ENCODE measurements around a stretch of chr2.

DNA sequence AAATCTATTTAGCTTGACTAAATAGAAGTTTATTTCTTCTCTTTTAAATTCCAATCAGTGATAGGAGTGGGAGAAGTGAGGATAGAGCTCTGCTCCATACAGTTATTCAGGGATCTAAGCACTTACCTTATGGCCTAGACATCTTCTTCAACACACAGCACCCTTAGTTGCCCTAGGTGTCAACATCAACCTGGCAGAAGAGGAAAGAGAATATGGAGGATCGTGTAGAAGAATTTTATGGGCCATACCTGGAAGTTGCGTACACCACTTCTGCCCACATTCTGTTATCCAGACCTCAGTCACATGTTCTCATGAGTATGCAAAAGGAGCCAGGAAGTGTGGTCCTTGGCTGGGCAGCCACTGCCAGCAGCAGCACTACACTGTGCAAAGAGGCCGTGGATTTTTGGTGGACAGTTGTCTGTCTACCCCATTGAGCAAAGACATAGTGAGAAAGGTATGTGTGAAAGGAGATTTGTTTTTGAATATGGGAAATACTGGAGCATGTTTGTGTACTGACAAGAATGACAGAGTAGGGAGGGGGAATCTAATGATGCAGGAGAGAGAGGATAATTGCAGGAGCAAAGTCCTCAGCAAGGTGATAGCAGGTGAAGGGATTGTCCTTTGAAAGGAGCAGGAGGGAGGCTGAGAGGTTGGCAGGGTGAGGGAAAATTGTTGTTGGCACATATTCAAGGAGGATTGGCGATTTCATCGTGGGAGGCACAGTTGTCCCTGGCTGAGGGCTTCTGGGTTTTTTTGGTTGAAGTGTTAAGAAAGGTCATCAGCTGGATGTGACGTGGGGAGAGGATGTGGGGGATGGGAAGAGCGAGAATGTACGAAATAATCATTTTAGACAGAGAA, 68.0 kb downstream of the SDC1 start:
- PRO-cap = no peak

DNA sequence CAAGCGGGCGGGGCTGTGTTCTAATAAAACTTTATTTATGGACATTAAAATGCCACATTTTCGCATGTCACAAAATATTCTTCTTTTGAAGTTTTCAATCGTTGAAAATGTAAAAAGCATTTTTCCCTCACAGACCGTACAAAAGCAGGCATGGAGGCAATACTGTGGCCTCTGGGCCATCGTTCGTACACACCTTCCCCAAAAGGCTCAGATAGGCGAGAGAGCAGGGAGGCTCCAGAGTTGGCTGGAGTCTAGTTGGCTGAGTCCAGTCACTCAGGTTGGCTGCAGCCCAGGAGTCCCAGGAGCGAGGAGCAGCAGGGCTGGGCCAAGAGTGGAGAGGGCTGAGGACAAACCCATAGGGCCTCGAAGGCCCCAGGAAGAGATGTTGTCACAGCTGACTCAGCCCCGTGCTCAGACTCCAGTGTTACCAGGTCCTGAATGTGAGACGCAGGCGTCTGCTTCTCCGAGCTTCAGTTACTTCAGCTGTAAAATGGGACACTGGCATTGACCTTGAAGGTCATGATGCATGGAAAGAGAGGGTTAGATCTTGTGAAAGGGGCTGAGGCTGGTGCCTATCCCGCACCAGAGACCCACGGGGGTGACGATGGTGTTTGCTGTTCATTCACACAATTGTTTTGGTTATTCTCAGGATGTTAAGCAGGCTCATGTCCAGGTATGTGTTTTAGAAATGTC, 42.4 kb downstream of the SDC1 start:
- PRO-cap = no peak

DNA sequence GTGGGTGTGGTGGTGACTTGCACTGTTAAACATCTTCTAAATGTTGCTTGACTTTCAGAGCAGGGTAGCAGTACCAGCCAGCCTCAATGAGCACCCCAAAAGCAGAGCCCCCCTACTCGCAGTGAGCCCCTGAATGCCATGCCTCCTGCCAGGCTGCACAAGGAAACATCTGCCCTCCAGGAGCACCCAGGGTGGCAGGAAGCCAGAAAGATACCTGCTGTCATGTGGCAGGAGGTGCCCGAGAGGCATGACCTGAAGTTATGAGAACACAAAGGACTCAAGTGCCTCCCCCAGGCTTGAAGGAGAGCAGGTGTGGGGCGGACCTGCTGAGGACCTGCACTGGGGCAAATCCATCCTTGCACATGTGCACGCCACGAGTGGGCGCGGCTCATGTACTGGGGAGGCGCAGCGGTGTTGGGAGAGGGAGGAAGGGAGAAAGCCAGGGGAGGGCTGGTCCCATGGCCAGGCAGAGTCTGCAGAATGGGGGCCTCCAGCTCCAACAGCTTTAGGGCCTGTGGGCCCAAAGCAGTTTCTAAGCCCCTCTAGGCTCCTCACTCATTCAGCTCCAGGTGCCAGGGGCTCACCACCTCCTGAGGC, 26.9 kb downstream of the SDC1 start:
- PRO-cap = no peak

DNA sequence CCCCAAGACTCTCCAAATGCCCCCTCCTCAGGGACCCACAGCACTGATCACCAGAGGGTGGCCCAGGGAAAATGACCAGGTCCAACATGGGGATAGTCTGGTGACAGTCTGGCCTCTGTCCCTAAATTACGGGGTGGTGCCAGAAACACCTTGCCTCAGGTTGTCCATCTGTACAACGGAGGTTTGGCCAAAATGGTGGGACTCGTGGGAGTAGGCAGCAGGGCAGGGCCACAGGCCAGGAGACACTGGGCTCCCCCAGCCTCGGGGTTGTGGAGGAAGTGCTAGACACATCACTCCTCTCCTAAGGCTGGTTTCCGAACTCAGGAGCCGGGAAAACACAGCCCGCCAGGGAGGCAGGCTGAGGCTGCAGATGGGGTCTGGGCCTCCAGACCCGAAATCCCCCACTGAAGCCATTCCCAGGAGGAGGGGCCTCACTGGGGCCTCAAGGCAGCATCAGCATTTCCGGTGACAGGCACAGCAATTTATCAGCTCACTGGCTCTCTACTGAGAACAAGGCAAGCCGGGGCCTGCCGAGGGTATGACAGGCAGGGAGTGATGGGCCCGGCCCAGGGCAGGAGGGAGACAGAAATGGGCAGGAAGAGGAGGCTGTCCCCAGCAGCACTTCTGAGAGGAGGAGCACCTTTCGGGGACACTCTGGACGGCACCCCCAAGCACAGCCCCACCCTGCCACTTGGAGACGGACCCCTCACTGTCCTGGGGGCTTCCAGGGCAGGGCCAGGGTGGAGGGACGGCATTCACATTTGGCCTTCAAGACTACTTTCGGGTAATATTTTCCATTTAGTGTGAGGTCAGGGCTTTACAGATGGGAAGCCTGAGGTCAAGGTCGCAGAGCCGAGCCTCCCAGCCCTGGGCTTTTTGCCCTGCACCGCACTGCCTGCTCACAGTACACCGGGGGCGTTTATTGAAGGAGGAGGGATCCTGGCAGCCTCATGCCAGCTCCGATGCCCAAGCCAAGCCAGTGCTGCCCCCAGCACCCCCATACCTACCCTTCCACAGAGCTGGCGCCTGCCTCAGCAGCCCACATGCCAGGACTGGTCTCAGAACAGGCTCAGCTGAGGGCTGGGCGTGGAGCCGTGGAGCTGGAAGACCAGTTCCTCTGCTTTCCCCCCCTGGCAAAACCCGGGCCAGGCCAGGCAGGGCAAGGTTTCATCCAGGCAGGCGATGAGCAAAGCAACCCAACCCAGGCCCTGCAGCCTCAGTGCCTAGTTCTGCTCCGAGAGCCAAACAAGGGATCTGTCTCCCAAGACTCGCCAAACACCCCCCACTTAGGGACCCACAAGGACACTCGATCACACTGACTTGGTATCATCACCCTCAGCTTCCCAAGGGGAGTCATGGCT, 12.3 kb downstream of the SDC1 start:
- PRO-cap = no peak

- PRO-cap = no peak
Measured at GRCh38 chr2:20221616-20221980, 3.3 kb downstream of the SDC1 start.

- PRO-cap = no peak
Measured at GRCh38 chr2:20222811-20223805, 1.8 kb downstream of the SDC1 start.

GRCh38 chr2:20224173-20224518, 784 bp downstream of the SDC1 start:
- PRO-cap = no peak

DNA sequence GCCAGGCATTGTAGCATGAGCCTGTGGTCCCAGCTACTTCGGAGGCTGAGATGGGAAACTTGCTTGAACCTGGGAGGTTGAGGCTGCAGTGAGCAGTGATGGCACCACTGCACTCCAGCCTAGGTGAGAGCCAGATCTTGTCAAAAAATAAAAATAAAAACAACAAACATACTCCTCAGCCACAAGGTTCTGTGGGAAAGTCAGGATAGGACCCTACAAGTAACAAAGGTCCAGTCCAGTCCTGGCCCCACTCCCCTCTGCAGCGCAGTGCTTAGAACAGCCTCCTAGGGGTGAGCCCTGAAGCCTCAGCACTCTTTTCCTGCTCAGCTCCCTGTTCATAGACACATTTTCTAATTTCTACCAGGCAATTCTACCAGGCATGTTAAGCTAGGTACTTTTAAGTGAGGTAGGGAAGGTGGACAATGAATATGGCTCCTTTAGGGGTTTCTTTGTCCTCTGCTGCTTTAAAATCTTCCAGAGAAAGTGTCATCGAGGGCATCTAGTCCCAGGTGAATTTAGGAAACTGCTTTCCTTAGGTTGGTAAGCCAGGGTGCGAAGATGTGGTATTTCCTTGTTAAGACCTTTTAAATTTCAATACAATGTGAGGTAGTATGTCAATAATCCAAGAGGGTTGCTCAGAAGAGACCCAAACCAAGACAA, 22.2 kb upstream of the SDC1 start:
- PRO-cap = no peak

GRCh38 chr2:20248680-20249347, 23.9 kb upstream of the SDC1 start:
- PRO-cap = no peak

- PRO-cap = no peak
Measured at GRCh38 chr2:20282726-20283467, 58.0 kb upstream of the SDC1 start.

- PRO-cap = no peak
Measured at GRCh38 chr2:20288840-20289793, 61.5 kb downstream of the PUM2 start.

DNA sequence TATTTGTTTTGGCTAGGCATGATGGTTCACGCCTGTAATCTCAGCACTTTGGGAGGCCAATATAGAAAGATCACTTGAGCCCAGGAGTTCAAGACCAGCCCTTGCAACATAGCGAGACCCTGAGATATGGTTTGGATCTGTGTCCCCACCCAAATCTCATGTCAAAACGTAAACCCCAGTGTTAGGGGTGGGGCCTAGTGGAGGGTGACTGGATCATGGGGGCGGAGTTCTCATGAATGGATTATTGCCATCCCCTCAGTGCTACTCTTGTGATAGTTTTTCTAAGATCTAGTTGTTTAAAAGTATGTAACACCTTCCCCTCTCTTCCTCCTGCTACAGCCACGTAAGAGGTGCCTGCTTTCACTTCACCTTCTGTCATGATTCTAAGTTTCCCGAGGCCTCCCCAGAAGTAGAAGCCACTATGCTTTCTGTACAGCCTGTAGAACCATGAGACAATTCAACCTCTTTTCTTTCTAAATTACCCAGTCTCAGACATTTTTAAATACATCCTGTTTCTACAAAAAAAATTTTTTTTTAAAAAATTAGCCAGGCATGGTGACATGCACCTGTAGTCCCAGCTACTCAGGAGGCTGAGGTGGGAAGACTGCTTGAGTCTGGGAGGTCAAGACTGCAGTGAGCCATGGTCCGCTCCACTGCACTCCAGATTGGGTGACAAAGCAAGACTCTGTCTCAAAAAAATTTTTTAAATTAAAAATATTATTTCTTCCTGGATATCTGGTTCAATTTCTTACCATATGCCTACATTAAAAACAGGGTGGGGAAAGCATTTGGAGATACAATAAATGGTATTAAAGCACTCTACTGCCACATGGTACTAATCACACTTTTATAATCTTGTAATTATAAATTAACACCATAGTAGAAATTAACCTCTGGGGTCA, 16.8 kb downstream of the PUM2 start:
- PRO-cap = no peak

DNA sequence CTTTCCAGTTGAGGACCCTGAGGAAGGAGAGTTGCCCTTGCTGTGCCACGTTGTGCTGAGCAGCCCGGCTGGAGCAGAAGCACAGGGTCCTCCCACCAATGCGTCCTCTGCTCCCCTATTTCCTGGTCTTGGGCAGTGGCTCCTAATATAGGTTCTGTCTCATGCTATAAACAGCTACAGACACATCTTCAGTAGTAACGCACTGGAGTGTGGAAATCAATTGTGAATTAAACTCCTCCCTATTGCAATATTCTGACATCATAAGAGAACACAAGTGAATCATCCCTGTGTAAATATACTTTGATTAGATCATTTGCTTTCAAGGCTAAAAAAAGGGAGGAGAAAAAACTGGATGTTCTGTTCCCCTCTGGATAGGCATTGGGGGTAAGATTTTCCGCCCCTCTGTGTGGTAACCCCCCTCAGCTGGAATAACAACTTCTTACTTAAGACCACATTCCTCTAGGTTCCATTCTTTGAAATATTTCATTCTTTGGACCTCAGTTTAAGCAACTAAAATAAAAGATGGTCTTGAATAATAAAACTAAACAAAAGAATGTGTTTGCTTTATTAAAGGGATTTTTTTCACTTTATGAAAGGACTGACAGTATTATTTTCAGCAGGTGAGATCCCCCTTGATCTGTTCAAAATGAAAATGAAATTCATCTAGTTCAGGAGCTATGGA, 8.3 kb upstream of the RHOB start:
- PRO-cap = bidirectional peak, plus-strand start at position 313 of the sequence, minus-strand start at position 121 of the sequence

GRCh38 chr2:20443307-20443934, 3.5 kb upstream of the RHOB start:
- PRO-cap = no peak

DNA sequence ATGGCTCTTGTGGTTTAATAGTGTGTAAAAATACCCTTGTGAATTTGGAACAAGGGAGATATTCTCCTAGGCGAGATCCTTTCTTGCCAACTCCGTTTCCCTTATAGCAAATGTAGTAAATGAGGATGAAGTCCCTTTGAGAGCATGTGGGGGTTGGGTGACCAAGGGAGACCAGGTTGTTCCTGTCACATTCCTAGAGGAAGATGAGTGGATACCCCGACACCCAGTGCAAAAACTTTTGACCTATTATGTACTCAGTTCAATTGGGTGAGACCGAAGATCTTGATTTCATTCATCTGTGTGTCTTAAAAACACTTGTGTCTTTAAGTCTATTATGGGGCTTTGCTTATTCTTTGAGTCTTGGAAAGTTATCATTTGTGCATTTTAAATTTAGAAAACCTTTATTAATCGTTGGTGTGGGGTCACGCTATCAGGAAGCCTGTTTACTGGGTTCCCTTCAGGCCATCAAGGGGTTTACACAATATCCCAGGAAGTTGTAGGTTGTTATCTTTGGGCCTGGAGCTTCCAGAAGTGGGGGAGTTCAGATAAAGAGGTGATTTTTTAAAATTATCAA, 2.7 kb downstream of the RHOB start:
- PRO-cap = bidirectional peak, plus-strand start at position 204 of the sequence, minus-strand start at position 103 of the sequence; bidirectional peak, plus-strand start at position 410 of the sequence, minus-strand start at position 300 of the sequence

- PRO-cap = no peak
Measured at GRCh38 chr2:20496521-20496954, 49.7 kb downstream of the RHOB start.

DNA sequence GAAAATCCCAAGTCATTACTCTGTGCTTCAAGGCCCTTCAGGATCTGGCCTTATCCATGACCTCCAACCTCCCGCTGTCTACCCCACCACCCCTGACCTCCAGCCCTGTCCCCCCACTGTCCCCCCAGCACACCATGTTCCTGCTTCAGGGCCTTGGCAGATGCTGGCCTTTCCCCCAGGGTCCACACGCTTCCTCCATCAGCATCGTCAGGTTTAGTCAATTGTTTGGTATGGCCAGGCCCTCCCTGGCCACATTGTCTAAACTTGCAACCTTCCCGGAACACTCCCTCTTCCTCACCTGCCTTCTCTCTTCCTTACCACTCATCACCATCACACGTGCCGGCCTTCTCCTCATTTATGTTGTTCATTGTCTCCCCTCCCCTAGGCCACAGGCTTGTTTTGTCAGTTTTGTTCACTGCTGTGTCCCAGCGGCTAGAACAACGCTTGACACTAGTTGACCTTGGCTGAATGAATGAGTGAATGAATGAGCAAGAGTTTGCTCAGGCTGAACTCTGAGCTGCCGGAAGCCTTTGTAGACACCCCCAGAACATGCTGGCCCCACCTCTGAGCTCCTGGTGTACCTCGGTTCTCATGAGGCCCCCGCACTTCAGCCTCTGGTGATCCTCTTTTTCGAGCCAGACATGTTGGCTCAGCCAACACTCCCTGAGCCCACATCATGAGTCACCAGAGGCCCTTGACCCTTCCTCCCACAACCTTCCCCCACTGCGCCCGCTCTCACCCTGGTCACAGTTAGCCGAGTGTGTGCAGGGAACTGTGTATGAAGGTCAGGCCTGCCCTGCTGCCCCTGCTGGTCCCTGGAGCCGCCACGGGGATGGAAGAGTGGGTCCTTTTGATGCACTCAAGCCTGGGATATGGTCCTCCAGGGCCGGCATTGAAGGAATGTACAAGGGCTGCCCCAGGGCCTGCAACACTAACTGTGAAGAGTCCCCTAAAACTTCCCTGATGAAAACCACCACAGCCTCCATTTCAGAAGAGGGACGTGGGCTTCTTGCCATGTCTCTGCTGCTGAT, 57.6 kb downstream of the HS1BP3 start:
- PRO-cap = no peak

DNA sequence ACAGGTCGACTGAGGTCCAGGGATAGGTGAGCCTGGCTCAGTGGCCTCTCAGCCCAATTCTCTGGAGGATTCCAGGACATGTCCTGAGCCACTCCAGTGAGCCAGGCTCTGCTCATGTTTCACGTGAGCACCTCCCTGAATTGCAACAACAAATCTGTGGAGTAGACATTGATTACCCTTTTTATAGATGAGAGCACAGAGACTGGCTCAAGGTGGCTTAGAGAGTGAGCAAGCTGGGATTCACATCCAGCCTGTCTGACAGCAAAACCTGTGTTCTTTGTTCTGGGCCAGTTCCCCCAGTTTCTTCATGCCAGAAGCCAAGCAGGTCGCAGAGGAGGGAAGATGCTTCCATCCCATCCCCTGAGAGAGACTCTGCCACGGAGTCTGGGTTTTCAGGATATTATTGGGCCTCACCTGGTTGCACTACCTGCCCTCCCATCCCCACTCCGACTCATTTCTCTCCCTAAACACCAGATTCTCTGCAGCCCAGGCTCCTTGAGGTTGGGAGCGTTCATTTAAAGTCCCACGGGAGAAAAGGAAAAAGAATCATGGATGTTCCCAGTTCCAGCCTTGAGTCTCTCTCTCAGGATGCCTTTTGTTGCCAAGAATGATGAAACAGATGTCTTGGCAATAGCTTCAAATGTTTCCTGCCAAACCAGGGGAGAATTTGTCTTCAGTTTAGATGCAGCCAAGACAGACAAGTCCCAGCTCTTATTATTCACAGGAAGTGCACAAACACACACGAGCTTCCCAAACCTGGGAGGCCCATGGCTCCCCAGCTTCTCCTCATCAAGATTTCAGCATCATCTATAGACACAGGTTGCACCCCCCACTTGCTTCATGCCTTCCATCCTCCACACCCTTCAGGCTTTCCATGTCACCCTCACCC, 46.2 kb downstream of the HS1BP3 start:
- PRO-cap = bidirectional peak, plus-strand start at position 712 of the sequence, minus-strand start at position 577 of the sequence

DNA sequence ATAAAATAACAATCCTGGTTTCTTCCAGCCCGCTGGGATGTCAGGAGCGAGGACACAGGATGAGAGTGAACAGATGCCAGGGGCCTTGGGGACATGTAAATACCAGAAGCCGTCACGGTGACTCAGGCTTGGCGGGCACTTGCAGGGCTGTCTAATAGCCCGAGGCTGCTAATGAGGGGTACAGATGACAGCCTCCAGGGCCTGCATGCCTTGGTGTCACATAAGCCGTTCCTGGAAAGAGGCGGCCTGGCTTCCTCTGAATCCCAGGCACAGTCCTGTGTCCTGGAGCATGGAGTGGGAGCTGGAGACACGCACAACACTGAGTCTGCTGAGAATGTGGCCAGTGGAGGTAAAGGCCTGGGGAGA, 28.1 kb downstream of the HS1BP3 start:
- PRO-cap = no peak

DNA sequence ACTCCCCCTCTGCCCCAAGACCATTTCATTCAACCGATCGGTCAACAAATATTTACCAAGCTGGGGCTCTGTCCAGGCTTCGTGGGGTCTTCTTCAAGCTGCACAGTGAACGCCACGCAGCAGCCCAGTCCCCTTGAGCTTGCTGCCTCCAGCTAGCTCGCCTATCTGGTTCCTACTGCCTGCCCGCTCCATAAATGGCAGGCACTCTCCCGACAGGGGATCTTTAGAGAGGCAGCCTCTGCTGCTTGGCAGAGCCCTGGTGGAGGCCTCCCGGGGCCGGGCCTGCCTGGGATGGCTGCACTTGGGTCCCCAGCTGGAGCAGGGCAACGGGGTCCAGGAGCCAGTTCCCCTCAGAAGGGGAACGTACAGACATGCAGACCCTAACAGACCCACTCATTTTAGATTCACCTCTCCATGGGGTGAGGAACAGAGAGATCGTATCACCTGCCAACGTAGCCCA, 566 bp upstream of the HS1BP3 start:
- PRO-cap = bidirectional peak, plus-strand start at position 251 of the sequence, minus-strand start at position 167 of the sequence

All from right common carotid artery plus branches (tissue), 1 donor.